Ureter (tissue), 1 donor: ENCODE measurements around the genes BNC2 and SH3GL2.

DNA sequence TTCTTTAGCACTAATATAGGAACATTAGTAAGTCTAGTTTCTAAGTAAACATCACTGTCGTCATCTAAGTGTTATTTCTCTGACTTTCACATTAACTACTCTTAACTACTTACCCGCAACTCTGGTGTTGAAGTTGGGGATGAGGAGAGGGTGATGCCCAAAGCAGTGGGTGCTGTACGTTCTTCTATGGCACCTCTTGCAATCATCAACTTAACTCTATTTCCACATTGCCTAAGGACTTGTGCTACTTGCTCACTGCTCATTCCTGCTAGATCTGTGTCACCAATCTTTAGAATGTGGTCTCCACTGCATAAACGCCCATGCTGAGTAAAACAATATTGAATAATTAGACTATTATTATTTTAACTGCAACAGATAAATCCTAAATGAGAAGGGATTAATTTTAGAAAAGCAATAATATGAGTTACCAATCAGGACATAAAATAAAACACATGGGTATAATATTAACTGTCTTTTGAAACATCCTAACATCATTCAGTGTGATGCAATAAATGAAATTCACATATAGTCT, 60.0 kb downstream of the MPDZ start:
- PRO-cap: no peak

DNA sequence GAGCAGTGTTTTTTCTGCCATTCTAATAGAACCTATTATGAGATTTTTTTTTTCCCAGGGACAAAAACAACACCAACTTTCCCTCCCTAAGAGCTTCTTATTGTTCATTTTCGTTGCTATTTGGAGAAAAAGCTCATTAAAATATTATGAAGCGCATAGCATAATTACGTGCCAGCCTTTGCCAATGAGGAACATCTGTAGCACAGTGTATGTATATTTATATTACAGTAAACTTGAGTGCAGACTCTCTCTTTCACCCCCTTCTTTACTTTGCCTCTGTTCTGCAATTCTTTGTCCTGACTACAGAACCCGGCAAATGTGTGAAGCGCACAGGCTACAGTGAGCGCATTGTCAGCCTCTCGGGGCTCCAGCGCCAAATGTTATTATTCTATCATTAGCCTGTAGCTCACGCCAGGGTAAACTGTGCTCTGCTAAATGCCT, 163.8 kb upstream of the MPDZ start:
- PRO-cap: no peak

DNA sequence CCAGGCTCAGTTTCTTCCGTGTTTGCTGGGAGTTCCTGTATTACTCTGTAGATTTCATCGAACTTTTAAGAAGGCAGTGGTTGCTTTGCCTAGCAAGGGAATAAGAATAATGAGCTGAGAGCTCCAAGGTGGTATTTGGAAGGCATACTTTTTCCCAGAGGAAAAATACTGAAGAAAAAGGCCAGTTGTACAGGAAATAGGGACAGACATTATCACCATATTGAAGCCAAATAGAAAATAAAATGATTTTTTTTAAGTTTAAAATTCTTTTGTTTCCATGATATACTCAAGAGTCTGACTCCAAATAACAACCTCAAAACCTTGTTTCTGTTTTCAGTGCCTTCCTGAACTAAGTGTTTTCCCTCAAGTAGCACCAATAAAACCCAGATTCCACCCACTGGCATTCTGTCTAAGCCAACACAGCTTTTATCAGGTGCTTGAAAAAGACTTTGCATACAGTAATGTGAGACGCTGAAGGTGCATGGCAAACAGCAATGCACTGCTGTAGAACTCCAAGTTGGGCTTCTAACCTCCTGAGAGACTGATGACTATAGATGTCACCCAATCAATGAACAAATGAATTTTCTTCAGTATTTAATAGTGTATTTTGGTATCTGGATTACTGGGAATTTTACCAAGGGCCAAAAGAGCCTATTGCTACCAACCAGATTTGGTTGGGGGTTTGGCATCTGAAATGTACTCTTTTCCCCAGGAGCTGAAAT, 95.8 kb downstream of the NFIB start:
- PRO-cap: no peak

DNA sequence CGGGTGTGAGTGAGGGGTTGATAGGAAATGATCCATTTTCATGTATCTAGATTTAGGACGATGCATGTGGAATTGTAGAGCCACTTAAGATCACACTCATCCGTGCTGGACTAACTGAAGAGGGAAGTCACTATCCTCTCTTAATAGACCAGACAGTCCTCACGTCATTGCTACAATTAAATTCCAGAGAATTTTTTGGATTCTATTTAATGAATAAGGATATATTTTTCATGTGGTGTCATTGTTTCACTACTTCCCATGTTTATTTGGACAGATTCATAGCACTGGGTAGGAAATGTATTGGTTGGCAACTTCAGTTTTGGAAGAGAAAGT, 77.5 kb downstream of the NFIB start:
- PRO-cap: no peak

GRCh38 chr9:14246733-14247389, 67.1 kb downstream of the NFIB start:
- PRO-cap: no peak

GRCh38 chr9:14279474-14280285, 34.3 kb downstream of the NFIB start:
- PRO-cap: no peak

DNA sequence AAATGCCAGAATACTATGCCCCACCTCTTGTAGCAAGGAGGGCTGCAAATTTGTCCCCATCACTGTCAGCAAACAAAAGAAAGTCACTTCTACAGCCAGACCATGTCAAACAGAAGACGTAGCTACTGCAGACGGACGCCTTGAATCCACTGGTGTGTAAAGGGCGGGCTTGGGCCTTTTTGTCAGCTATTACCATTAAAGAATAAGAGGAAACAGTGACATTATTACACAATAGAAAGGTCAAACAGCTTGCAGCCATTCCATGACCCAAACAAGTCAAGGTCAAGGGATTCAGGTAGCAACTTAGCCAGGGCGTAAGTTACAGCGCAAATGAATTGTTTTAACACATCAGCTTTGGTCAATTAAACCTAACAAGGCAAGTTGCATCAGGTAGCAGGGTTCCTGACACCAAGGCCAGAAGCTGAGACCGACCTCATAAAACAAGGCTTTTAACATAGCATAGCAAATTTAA, 15.4 kb downstream of the NFIB start:
- PRO-cap: no peak

DNA sequence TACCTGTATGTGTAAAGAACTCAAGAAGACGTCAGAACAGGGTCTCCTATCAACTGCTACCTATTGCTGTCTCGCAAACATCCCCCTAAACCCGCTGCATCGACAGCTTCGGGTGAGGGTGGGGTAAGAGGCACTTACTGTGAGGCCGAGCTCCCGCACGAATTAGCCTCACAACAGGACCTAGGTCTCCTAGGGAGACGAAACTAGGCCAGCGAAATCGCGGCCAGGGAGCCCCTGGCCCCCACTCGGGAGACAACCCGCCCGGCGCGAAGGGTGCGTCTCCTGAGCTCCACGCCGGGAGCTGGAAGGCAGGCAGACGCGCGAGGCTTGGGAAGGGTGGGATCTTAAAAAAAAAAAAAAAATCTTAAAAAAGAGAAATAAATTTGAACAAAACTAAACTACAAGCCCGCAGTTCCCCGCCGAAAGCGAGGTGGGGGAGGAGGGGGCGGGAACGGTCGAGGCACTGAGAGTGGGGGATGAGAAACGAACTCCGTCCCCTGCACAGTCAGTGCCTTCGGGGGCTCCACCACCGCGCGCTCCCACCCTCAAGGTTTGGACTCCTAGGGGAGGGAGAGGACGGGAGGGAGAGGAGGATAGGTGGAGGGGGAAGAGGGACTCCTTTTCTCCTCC, 33.0 kb upstream of the NFIB start:
- PRO-cap: bidirectional peak, plus-strand start at position 508 of the sequence, minus-strand start at position 303 of the sequence

DNA sequence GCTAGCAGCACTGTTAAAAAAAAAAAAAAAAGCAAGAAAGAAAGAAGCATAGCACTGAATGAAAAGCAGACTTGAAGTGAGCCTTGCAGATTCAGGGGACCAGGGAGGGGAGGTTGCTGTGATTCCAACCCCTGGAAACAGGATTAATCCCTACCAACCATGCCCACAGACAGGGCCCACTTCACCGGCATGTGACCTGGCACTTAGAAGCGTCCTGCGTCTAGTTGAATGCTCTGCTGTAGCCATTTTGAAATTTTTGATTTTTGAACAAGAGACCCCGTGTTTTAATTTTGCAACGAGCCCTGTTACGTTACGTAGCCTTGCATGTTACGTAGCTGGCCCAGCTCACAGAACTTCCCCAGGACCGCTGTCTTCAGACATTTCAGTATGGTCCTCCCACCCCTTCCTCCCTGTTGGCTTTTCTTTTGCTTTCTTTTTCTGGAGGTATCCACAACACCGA, 105.4 kb upstream of the NFIB start:
- PRO-cap: no peak

GRCh38 chr9:14779367-14780162, 57.0 kb upstream of the CER1 start:
- PRO-cap: no peak

DNA sequence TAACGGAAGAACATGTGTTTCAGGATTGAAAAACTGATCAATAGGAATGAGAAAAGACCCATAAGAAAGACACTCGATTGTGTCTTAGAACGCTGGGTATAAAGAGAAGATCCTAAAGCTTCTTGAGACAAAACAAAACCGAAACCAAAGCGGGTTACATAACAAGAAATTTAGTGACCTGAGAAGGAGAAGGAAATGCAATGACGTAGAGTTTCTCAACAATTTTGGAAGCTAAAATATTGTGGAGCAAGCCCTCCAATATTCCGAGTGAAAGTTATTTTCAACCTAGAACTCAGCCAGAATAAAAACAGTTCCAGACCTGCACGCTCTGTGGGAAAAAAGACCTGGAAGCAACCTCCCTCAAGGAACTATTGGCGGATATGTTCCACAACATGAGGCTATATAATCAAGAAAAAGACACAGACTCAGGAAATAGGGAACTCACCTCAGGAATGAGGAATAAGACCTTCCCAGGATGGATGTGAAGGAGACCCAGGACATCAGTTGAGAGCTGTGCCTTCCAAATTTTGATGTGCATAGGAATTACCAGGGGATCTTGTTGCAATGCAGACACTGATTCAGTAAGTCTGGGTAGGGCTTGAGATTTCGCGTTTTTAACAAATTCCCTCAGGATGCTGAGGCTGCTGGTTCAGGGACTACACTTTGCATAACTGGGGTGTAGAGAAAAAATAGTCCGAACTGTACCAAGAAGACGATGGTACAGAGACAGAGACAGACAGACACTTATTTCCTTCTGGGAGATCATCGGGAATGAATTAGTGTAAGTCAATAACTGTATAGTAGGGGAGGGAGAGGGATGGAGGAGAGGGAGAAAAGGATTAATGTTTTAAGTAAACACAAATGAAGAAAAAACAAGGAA, 82.1 kb upstream of the FREM1 start:
- PRO-cap: no peak

DNA sequence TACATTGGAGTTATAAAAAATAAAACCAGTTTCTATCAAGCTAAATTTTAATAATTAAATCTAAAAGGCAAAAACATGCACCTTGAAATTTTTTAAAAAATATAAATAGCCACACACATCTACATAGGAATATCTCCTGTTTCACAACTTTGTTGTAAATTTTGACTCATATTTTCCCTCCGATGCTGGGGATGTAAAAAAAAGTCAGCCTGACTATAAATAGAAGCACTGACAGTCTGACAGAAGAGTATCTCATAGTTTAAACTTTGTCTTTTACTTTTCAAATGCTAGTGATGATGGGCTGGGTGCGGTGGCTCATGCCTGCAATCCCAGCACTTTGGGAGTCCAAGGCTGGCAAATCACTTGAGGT, 159.6 kb downstream of the TTC39B start:
- PRO-cap: no peak

- PRO-cap: no peak
Observed at GRCh38 chr9:15571529-15571793, 18.6 kb downstream of the CCDC171 start.

GRCh38 chr9:16335686-16336436, 534.6 kb downstream of the BNC2 start:
- PRO-cap: no peak

GRCh38 chr9:16515646-16516607, 354.5 kb downstream of the BNC2 start:
- PRO-cap: no peak

GRCh38 chr9:16653372-16654475, 216.7 kb downstream of the BNC2 start:
- PRO-cap: no peak

- PRO-cap: bidirectional peak, plus-strand start at chr9:16870861, minus-strand start at chr9:16870748; bidirectional peak, plus-strand start at chr9:16870987, minus-strand start at chr9:16870927
Observed at GRCh38 chr9:16870317-16871296, at the start of gene BNC2. BNC2 (minus strand) TSS chr9:16870670.

DNA sequence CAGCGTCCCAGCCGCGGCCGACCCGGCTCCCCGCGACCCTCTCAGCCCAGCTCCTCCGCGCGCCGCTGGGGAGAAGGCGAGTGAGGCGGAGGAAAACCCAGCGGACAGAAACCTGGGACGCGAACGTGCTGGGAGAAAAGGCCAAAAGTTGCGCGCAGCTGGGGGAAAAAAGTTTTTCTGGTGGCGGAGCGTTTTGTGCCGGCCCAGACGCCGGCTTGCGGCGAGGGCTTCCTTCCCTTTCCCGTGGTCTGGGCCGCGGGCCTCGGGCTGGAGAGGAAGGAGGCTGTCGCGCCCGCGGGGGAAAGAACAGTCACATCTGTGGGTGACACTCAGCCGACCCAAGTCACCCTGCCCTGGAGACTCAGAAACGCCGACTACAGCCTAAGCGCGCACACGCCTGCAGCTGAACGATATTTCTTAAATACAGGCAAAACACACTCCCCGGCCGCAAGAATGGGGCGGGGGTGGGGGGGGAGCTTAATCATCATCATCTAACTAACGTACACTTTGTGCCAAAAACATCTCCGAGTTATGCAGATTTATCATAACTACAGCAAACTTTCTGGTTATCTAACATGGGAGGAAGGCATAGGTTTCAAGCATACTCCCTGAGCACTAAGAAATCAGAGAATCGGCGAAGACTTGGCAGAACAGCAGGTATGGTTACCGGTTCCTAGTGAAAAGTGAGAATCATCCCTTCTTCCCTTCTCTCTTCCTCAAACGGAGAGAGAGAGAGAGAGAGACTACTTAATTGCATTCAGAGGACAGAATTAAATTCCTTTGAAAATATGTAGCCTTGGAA, 1.3 kb upstream of the BNC2 start:
- PRO-cap: bidirectional peak, plus-strand start at position 244 of the sequence, minus-strand start at position 250 of the sequence

DNA sequence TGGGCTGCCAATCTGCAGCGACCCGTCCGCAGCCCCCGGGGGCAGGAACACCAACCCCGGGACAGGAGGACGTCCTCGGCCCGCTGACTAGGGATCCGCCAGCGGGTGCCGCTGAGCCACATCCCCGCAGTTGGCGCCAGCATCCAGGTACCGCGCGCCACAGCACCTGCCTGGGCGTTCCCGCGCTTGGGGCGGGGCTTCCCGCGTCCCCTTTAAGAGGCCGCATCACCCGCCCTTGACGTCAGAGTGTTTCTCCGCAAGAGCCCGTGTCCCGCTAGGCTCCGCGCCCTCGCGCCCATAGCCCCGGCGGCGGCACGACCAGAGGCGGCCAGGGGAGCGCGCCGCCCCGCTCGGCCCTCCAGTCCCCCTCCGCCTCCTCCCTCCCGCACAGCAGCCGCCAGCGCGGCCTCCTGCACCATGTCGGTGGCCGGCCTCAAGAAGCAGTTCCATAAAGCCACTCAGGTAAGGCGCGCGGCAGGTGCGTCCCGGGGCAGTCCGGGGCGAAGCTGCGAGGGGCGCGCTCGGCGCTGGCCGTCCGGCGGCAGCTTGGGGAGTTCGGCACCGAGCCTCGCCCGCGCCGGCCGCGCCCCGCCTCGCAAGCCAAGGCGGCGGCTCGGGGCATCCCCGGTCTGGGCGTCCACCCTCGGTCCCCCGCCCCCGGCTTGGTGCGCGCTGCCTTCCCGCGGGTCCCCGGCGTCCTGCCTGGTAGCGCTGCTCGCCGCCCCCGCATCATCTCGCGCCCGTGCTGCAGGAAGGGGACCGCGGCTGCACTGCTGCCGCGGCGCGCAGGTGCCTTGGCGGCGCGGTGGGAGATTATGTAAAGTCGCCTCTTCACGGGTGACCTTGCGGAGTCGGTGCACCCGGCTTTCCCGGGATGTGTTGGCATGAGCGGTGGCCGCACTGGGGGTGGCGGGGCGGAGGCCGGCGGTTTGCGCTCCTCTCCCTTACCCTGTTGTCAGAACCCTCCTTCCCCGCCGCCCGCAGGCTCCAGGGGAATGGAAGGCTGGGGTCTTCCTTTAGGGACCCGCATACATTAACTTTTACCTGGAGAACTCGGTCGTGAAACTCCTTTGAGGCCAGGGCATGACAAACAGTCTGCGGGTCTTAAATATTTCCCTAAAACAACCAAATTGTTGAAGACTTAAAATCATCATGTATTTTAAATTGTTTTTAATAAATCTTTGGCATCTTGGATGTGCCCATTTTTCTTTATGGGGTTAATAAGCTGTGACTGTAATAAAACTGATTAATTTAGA, at the start of gene SH3GL2:
Gene SH3GL2 (plus strand): TSS at position 241 of the 1,256 bp plus-strand sequence.
- PRO-cap: no peak

GRCh38 chr9:17906045-17906358, 327.1 kb downstream of the SH3GL2 start:
- PRO-cap: no peak